ENCODE results near the genes COPS2 and DMXL2.

GRCh38 chr15:45397077-45397770 is 4.9 kb upstream of the SPATA5L1 start:
- PRO-cap: no peak
- RAMPAGE, long total RNA, 4 experiments: no peak in any of the 4 experiments

DNA sequence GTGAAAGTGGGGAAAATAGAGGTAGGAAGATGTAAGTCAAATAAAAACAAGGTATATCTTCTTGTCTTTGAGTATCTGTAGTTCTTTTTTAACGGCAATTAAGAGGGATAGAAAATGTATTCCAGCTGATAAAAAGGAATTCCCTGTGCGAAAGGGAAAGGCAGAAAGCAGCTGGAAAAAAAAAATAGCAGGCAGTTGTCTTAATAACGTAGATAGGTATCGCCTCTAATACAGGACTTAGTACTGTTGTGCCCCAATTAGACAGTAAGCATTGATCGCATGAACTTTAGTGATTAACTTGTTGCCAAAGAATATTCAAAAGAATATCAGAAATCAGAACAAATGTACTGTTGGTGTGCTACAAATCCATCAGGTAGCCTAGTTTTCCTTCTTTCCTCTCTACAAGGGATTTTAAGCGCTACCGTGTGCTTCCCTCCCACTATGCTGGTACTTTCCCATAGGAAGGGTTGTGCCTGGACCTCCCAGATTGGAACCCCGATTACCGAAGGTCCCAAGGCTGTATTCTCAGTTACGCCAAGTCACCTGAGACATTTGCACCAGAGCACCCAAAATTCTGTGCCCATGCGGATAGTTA is 643 bp upstream of the SPATA5L1 start:
- PRO-cap: no peak
- RAMPAGE, long total RNA, 4 experiments: no peak in any of the 4 experiments

DNA sequence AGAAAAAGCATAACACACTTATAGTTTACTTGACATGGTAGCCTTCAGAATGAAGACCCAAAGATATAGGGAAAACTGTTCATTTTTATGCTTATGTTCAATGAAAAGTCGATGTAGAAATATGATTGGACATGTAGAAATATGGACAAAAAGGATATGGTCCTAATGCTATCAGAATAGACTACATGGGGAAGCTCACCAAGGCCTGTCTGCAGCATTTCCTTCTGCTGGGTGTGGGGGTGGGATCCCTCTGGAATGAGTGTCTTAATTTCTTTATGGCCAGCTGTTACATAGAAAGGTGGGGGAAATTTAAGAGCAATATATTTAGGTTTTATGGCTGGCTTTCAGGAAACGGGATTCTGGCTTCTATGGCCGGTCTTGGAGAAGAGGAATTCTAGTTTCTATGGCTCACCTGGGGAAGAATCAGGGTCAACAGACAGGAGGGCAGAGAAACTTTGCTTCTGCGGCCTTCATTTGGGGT is 4.7 kb downstream of the C15orf48 start:
- PRO-cap: no peak
- RAMPAGE, long total RNA, 4 experiments: no peak in any of the 4 experiments

- PRO-cap: bidirectional peak, plus-strand start at chr15:45631578, minus-strand start at chr15:45631451
- RAMPAGE, long total RNA, 4 experiments: no peak in any of the 4 experiments
These were observed 3.4 kb upstream of the SQOR start for GRCh38 chr15:45631340-45631918.

DNA sequence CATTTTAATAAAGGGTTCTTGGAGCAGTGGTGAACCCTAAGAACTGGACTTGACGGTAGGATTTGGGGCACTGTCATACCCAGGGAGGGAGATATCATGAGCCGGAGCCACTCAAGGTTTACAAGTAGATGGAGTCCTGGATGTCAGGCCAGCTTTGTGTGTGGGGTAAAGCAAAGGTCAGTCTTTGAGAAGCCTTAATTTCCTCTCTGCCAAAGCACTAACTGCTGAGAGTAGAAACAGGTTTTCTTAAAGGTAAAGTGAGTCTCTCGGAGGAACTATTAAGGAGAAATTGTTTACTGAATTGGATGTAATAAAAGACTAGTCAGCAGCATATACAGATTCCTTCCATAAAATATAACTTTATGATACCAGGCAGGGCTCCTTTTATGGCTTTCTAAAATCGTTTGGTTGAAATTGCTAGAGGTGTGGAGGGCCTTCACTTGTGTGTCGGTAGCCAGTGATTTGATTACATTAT is 23.0 kb downstream of the SQOR start:
- PRO-cap: no peak
- RAMPAGE, long total RNA, 4 experiments: no peak in any of the 4 experiments

GRCh38 chr15:47293571-47294360 is 423.5 kb upstream of the SEMA6D start:
- PRO-cap: no peak
- RAMPAGE, long total RNA, 4 experiments: no peak in any of the 4 experiments

GRCh38 chr15:47719115-47719778 is 1.9 kb downstream of the SEMA6D start:
- PRO-cap: bidirectional peak, plus-strand start at chr15:47719257, minus-strand start at chr15:47719253
- RAMPAGE, long total RNA, 4 experiments: no peak in any of the 4 experiments

DNA sequence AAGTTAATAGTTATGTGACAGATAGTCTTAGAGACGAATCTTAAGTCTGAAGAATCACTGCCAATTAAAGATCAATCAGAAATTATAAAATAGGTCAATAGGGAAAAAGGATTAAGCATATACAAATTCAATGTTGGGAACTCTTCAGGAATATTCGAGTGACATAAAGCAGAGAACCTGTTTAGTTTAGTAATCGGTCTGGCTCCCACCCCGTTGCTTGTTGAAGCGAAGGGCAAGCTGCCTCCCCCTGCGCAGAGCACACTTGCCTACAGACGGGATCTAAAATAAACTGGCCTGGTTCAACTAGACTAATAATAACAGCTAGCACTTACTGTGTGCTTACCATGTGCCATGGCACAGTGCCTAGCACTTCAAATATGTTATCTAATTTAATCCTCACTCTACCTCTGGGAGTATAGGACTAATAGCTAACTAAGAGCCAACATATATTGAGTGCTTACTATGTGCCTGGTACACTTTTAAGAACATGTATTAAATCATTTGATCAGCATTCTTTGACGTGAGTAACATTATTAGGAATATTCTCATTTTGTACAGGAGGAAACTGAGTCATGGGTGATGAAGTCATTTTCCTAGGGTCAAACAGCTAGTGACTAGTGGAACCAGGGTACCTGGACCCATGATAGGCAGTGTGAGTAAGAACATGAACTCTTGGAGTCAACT is 8.7 kb downstream of the SEMA6D start:
- PRO-cap: no peak
- RAMPAGE, long total RNA, 4 experiments: no peak in any of the 4 experiments

DNA sequence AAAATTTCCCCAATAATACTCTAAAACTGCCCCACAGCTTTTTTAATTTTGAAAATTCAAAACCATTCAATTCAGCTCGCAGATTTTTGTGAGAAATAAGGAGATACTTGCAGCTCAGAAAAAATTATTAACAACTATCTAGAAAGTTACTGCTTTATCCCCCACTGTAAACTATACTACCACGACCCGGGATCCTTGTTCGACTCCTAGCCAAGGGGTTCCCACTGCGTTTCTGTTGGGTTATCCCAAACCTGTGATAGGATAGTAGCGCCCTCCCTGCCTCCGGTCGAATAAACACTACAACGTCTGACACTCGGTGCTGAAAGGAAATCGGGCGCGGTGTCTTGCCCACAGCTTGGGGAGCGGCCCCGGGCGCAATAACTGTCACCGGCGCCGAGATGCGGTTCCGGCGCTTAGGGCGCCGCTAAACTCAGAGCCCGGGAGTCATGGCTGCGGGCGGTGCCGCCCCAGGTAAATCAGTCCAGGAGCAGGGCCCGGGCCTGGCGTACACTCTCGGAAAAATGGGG is 445 bp upstream of the DUT start:
- PRO-cap: bidirectional peak, plus-strand start at position 406 of the sequence, minus-strand start at position 292 of the sequence
- RAMPAGE, long total RNA, 4 experiments: start-site peak on the plus strand in 2 of 4 experiments, centred at position 412 of the sequence, 20 to 25 reads per replicate

DNA sequence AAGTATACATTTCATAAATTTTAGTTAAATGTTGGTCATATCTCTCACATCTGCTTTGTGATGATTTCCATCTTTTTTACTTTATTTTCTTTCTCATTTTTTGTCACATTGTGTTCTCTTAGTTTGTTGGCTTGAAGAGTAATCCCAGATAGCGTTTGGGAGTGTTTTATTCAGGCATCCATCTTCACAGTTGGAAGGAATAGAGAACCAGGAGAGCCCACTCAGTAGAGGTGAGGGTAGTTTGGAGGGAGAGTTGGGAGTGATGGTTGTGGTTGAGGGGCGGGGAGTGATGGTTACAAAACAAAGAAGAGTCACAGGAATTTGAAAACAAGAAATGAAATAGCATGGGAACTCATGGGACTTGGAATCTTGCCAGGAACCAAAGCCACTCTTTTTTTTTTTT is 36.2 kb downstream of the DUT start:
- PRO-cap: unidirectional peak, minus-strand start at position 261 of the sequence
- RAMPAGE, long total RNA, 4 experiments: no peak in any of the 4 experiments

GRCh38 chr15:48486937-48487314 is 155.7 kb downstream of the DUT start:
- PRO-cap: no peak
- RAMPAGE, long total RNA, 4 experiments: no peak in any of the 4 experiments

- PRO-cap: no peak
- RAMPAGE, long total RNA, 4 experiments: no peak in any of the 4 experiments
These were observed 16.2 kb downstream of the CEP152 start for GRCh38 chr15:48794537-48795285.

- PRO-cap: no peak
- RAMPAGE, long total RNA, 4 experiments: no peak in any of the 4 experiments
These were observed 23.4 kb upstream of the SHC4 start for GRCh38 chr15:48987010-48987675.

DNA sequence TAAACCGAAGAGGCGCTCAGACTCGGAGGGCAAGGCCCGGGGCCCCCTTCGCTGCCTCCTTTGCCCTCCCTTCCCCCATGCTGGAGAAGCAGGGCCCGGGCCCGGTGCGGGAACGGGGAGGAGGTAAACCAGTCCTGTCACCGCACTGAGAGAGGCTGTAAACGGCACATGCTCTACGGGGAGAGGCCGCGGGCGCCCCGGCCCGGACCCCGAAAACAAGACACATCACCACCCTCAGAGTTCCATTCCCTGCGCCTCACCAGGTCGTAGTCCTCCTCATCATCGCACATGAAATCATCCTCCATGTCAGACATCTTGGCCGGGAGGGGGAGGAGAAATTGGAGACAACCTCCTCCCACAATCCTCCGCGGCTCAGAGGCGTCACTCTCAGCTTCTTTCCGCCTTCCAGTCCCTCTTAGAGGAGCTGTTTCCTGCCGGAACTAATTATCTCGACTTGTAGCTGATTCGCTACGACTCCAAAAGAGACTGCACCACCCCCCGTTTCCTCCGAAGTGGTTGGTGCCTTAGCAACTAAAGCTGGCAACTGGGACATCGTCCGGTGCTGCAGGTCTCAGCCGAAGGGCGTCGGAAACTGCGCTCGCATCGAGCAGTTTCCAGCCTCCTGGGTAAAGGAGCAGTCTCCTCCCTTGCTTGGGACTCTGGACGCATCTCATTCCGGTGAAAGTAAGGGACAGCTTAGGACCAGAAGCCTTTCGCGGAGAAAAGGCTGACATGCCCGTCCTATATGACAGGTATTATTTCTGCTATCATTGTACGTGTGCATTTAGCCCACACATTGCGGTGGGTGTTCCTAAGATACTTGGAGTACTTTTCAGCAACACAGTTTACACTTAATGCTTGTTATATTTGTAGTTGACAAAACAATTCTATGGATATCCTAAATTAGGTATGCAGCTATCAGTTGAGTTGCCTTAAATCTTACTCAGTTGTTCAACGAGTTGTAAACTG is at the start of gene COPS2:
Gene COPS2 (minus strand): TSS at position 335 of the 969 bp plus-strand sequence.
- PRO-cap: bidirectional peak, plus-strand start at position 552 of the sequence, minus-strand start at position 326 of the sequence
- RAMPAGE, long total RNA, 4 experiments: start-site peak on the plus strand in 3 of 4 experiments, centred at positions 525 to 543 of the sequence, 32 to 259 reads per replicate; start-site peak on the minus strand in 4 of 4 experiments, centred at positions 319 to 344 of the sequence, 175 to 1,934 reads per replicate

- PRO-cap: no peak
- RAMPAGE, long total RNA, 4 experiments: no peak in any of the 4 experiments
These were observed 97.3 kb downstream of the DTWD1 start for GRCh38 chr15:49718092-49718656.

DNA sequence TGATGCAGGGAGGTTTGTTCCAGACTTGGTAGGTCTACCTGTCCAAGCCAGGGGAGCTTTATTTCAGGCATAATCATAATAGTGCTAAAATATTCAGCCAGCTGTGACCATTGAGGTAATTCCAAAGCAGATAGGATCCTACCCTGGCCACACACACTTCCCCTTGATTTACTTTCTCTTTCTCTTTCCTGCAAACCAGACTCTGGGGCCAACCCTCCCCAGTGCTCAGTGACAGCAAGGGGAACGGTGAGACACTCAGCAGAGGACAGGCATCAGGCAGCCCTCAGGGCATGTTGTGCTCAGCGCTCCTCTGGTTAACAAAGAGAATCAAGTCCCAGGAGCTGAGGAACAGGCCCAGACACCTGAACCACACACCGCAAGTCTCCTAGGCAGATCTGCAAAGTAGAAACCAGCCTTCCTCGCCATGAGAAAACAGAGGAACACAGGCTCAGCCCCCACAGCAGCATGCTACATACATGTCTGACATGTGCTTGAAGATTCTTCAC is 17.7 kb downstream of the HDC start:
- PRO-cap: unidirectional peak, plus-strand start at position 228 of the sequence
- RAMPAGE, long total RNA, 4 experiments: no peak in any of the 4 experiments

- PRO-cap: no peak
- RAMPAGE, long total RNA, 4 experiments: no peak in any of the 4 experiments
These were observed 2.2 kb downstream of the TNFAIP8L3 start for GRCh38 chr15:51092507-51092993.

GRCh38 chr15:51114361-51114837 is 19.7 kb upstream of the TNFAIP8L3 start:
- PRO-cap: unidirectional peak, minus-strand start at chr15:51114587
- RAMPAGE, long total RNA, 4 experiments: no peak in any of the 4 experiments

DNA sequence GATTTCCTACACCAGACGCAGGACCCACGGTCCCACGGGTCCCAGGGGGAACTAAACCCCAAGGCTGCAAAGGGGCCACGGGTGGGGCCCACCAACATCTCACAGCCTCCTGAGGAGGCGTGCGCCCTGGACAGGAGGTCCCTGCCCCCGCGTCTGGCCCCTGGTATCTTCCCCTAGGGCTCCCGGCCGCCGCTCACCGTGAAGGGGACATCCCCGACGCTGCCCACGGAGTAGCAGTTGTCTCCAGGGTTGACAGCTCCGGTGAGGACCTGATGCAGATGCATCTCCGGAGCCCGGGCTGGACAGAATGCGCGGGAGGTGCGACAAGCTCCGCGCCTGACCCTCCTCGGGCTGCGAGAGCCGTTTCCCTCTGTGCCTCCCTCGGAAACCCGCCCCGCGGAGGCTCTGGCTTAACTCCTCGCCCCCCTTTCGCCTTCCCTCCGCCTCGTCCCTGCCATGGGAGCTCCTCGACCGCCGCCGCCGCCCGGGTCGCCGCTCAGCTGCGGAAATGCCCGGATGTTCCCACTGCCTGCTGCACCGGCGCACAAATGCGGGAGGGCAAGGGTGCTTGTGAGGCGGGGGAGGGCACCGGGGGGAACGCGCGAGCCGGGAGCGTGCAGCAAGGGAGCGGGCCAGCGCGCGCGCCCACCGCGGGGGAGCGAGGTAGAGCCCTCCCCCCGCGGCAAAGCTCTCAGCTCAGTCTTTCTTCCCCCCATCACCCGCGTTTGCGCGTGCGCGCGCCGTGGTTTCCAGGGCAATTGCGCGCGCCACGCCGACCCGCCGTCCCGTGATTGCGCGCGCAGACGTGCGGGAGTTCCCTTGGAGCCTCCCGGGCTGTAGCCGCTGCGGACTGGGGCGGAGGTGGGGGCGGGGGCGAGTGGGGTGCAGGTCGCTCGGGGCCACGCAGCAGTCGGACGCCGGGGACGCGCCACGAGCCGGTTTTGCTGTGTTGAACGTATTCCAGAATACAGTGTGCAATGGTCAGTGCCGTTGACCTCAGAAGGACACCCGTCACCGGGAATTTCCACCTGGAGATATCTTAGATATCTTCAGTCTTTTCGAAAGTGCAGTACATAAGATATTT is at the start of gene DMXL2:
Gene DMXL2 (minus strand): TSS at position 510 of the 1,084 bp plus-strand sequence.
- PRO-cap: unidirectional peak, minus-strand start at position 407 of the sequence; bidirectional peak, plus-strand start at position 802 of the sequence, minus-strand start at position 509 of the sequence
- RAMPAGE, long total RNA, 4 experiments: start-site peak on the minus strand in 1 of 4 experiments, centred at positions 391 to 499 of the sequence, 21 to 53 reads per replicate

- PRO-cap: no peak
- RAMPAGE, long total RNA, 4 experiments: no peak in any of the 4 experiments
These were observed 16.5 kb upstream of the TMOD3 start for GRCh38 chr15:51812904-51813441.